Frontal cortex (tissue), 2 donors: Measurements from ENCODE around the gene TXNDC15.

GRCh38 chr5:134398339-134399122 lies 13.2 kb downstream of the CDKN2AIPNL start:
- RAMPAGE, long total RNA, result no peak

GRCh38 chr5:134437915-134438471 lies 26.3 kb upstream of the CDKN2AIPNL start:
- RAMPAGE, long total RNA, result no peak

GRCh38 chr5:134543747-134544625 lies 18.5 kb downstream of the JADE2 start:
- RAMPAGE, long total RNA, result no peak

GRCh38 chr5:134573417-134573981 lies 48.0 kb downstream of the JADE2 start:
- RAMPAGE, long total RNA, result no peak

GRCh38 chr5:134578214-134578710 lies 52.8 kb downstream of the JADE2 start:
- RAMPAGE, long total RNA, result no peak

DNA sequence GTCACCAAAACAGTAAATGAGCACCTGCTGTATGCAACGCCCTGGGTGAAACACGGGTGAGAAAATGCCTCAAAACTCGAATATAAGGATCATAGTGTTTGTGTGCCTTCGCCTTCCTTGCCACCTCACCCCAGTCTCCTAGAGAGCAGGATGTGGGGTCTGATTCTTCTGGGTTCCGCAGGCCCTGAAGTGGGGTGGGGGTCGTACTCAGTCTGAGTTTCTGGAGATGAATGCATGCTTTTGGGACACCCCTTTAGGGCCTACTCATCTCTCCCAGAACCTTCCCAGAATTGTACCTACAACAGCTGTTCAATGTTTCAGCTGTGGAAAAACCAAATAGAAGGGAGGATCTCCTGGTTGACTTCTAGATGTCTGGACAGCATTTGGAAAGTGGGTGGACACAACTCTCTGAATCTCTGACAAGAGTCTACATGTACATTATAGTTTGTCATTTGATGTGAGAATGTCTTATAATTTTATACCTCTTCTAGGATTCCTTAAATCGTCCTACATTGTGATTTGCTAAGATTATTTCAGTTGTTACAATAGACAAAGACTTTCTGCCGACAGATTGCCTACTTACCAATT lies 889 bp downstream of the SEC24A start:
- RAMPAGE, long total RNA, result no peak

DNA sequence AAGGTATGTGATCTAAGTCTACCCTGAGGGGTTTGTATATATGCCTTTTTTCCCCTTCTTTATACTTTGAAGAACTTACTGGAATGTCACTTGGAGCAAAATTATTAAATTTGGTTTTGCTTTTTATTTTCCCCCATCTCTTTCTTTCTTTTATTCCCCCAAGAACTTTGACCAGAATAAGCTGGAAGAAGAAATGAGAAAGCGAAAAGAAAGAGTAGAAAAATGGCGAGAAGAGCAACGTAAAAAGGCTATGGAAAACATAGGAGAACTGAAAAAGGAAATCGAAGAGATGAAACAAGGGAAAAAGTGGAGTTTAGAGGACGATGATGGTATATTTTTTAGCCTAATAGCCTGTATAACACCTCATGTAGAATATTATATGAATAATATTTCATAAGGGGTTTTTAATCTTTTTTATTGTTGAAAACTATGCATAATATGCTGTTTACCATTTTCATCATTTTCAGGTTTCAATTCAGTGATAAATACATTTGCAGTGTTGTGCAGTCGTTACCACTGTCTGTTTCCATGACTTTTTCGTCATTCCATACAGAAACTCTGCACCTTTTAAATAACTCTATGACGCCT lies 15.0 kb downstream of the DDX46 start:
- RAMPAGE, long total RNA, result no peak

- RAMPAGE, long total RNA, result no peak
Measured at GRCh38 chr5:134780717-134781405, 22.3 kb downstream of the DDX46 start.

DNA sequence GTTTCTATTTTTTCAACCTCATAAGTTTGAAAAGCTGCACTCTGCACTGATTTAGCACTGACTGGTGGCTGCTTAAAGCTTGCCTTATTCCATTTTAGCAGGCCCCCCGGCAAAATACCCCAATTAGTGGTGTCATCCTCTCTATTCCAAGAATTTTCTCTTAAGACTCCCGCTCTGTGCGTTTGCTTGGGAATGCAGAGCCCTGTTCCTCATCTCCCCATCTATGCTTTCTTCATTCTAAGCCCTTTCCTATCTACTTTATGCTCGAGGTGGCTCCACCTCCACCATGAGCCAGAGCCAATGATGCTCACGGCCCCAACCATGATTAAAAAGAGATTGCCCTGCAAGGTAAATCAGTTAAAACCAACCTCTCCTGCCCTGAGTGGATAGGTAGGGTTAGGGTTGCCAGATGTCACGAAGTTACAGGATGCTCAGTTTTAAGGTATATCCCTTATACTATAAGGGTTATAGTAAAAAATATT lies 715 bp upstream of the TXNDC15 start:
- RAMPAGE, long total RNA, result no peak

GRCh38 chr5:134874106-134874892 lies at the start of gene TXNDC15:
Gene TXNDC15, plus strand, starts transcription at chr5:134874371.
- RAMPAGE, long total RNA, result no peak

GRCh38 chr5:134876689-134877308 lies 2.6 kb downstream of the TXNDC15 start:
- RAMPAGE, long total RNA, result no peak

GRCh38 chr5:134964173-134965114 lies 3.3 kb upstream of the CATSPER3 start:
- RAMPAGE, long total RNA, result no peak

DNA sequence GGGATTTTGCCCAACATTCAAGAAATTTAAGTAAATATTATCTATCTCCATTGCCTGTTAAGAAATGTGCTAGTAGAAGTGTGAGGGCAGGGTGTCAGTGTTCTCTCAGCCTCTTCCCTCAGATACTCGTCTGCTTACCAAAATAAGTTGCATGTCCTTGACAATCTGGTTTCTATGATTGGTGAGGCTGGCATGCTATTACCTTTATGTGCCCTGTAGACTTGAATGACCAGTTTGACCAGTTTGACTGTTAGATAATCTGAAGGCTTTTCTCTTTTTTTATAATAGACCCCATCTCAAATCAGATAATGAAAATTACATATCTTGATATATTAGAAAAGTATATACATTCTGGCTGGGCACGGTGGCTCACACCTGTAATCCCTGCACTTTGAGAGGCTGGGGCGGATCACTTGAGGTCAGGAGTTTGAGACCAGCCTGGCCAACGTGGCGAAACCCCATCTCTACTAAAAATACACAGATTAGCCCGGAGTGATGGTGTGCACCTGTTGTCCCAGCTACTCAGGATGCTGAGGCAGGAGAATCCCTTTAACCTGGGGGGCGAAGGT lies 437 bp downstream of the CATSPER3 start:
- RAMPAGE, long total RNA, result no peak

DNA sequence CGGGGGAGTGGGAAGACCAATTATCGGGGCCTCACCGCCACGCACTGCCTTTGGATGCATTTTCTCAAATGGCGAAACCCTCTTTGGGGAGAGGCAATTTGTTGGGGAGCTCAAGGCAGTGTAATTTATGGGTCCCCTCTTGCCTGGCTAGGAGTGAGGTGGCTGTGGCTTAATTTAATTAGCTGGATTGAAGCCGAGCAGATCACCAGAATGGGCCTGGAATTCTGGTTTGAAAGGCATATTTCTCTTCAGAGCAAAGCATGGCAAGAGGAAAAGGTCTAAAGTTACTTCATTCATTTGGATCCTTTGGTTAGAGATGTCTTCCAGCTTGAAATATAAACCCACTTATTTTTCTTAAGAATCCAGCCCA lies 79.6 kb upstream of the PITX1 start:
- RAMPAGE, long total RNA, result no peak

- RAMPAGE, long total RNA, result no peak
Measured at GRCh38 chr5:135134925-135135376, 100.9 kb upstream of the PITX1 start.

GRCh38 chr5:135139249-135140237 lies 105.5 kb upstream of the PITX1 start:
- RAMPAGE, long total RNA, result no peak

GRCh38 chr5:135336702-135337848 lies 62.0 kb downstream of the MACROH2A1 start:
- RAMPAGE, long total RNA, result no peak

- RAMPAGE, long total RNA, result no peak
Measured at GRCh38 chr5:135385929-135386562, 13.0 kb downstream of the MACROH2A1 start.

GRCh38 chr5:135433529-135434053 lies 13.6 kb downstream of the DCANP1 start:
- RAMPAGE, long total RNA, result no peak

DNA sequence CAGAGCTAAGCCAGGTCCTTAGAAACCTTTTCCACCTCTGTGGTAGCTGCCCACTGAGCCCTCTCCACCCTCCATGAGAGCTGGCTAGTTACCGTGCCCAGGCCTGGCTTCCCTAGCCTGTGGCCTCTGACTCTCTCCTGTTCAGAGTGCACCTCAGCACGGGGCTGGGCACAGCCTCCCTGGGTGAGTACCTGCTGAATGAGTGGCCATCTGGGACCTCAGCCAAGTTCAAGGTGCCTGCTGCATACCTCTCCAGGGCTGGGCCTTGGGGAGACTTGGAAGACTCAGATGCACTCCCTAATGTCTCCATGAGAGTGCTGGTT lies 9.5 kb downstream of the SLC25A48 start:
- RAMPAGE, long total RNA, result no peak